ENCODE measurements around a stretch of chr10.

DNA sequence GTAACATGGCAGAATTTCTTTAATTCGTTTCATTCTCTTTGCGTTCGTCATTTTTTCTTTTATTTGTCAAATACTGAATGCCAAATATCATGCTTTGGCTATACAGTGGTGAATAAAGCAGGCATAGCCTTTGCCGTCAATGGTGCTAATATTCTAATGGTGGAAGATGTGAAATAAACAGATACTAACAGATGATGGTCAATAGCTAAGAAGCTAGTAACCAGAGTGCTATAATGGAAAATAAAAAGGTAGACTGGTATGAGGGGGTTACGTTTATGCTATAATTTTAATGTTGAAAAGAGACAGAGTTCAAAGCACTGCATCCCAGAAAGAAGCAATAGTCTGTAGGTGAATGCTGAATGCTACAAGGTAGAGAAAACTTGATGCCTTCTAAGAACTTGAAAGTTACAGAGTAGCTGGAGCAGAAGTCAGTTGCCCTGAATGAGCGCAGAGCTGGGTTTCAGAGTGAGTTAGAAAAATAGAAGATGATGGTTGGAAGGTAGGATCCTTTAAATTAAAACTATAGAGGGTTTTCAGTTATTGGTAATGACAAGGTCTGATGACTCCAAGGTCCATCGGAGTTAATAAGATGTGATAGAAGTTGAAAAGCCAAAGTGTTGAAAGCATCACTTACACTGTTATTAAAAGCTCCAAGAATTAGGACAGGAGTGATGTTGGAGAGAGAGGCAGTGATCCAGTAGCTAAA, 23.7 kb downstream of the STAM start:
- PRO-cap: no peak

DNA sequence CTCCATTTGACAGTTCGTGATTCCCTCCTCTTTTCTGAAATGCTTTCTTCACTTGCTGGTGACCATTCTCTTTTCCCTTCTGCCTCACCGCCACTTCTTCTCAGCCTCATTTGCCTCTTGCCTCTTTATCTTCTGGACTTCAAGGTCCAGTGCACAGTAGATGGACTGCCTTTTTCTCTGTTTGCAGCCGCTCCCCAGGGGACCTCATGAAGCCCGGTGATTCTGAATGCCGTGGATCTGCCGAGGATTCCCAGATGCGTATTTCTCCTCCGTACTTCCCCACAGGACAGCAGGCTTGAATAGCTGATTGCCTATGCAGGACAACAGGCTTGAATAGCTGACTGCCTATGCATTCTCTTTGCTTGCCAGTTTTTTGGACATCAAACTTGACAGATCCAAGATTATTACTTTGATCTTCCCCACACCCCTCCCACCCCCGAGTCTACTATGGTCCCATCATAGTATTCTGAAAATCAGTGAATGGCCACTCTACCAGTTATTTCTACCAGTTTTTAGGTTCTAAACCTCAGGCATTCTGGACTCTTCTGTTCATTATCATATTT, 38.8 kb upstream of the TMEM236 start:
- PRO-cap: no peak

- PRO-cap: no peak
Measured at GRCh38 chr10:17744244-17745178, 7.5 kb upstream of the TMEM236 start.

- PRO-cap: no peak
Measured at GRCh38 chr10:18196898-18197442, 56.7 kb downstream of the CACNB2 start.

DNA sequence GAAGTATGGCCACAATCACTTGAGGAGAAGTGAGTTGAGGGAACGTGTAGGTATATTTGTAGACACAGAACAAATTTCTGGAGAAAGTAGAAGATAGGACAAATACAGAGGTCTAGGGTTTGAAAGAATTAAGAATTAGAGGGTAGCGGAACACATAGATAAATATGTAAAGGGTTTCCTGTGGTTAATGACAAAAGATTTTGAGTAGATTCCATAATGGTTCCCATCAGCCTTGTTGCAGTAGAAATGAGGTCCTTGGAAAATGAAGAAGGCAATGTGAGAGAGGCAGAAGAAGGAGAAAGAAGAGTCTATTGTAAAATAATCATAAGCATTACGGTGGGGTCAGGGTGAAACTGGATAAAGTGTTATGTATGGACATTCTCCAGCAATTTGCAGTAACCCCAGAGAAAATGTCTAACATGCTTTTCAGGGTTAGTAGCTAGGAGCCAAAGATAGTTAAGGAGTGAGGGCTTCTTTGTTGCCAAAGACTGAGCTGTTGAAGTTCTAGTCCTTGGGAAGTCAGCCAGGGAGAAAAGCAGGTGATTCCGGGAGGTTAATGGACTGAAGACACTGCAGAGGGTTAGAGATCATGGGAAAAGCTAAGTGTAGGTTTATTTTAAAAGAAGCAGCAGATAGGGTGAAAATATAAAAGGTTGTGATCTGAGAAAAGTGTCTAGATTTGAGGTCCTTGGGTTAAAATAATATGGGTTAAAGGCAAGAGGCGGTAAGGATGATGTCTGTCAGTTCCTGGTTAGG, 166.2 kb downstream of the CACNB2 start:
- PRO-cap: no peak

DNA sequence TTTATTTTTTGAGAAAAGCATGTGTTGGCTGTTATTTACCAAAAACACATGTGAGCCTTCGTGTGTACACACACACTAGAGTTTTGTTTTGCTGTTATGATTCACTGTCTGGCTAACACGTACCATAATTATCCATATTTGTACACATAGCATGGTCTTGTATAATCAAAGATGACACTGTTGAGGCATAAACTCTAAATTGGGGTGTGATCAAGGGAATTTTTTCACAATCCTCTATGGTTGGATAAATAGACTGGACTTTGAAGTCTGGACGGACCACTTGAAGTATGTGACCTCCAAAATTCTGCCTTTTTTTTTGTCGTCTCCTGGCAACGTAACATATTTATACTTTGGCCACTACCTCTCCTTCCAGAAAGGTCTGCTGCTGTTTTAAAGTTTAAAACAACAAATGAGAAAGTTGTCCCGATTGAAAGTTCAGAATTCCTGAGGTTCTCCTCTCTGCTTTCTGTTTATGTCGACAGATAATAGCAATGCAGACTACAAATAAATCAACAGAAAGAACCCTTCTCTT, 193.4 kb downstream of the CACNB2 start:
- PRO-cap: no peak

- PRO-cap: no peak
Measured at GRCh38 chr10:18520898-18521292, 130.5 kb downstream of the NSUN6 start.

DNA sequence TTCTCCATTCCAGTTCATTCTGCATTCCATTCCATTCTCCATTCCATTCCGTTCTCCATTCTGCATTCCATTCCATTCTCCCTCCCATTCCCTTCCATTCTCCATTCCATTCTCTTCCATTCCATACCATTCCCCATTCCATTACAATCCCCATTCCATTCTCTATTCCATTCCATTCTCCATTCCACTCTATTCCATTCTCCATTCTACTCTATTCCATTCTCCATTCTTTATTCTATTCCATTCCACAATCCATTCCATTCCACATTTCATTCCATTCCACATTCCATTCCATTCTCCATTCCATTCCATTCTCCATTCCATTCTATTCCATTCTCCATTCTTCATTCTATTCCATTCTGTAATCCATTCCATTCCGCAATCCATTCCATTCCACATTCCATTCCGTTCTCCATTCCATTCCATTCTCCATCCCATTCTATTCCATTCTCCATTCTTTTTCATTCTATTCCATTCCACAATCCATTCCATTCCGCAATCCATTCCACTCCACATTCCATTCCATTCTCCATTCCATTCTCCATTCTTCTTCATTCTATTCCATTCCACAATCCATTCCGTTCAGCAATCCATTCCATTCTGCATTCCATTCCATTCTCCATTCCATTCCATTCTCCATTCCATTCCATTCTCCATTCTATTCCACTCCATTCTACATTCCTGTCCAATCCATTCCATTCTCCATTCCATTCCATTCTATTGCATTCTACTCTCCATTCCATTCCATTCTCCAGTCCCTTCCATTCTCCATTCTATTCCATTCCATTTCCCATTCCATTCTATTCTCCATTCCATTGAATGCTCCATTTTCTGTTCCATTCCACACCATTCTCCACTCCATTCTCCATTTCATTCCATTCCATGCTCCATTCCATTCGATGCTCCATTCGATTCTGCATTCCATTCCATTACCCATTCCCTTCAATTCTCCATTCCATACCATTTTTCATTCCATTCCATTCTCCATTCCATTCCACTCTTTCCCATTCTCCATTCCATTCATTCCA, 85.2 kb downstream of the NSUN6 start:
- PRO-cap: no peak

GRCh38 chr10:18610083-18611019, 41.0 kb downstream of the NSUN6 start:
- PRO-cap: unidirectional peak, minus-strand start at chr10:18610354

- PRO-cap: unidirectional peak, minus-strand start at chr10:19030199
Measured at GRCh38 chr10:19030124-19030323, 18.6 kb upstream of the MALRD1 start.

GRCh38 chr10:19825608-19826058, 9.4 kb downstream of the PLXDC2 start:
- PRO-cap: no peak

DNA sequence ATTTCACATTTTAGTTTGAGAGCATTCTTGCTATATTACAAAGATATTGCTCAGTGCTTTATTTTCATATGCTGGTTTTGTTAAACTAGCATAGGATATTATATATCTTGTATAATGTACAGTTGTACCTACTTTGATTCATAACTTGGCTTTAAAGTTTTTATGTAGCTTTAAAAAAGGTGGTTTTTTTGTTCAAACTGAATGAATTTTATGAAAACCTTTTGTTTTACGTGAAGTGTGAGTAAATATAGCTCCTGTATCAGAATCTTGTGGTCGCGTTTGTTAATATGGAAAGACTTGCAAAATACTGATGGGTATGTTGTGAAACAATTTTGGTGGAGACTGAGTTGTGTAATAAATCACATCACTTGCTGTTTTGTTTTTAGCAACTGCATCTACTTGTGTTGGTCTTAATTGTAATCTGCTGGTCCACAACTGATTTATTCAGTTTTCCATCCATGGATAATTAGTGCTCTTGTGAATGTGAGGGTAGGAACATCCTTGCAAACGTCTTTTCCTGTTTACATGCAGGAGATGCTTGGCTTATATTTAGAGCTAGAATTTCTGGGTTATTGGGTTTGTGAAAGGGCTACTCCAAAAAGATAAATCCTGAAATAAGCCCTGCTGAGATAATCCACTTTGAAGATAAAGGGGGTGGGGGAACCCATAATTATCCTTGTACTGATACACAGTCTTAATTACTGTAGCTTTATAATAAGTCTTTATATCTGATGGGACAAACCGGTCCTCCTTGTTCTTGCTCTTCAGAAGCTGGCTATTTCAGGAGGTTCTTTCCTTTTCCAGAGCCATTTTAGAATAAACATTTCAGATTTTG, 10.6 kb downstream of the PLXDC2 start:
- PRO-cap: no peak

DNA sequence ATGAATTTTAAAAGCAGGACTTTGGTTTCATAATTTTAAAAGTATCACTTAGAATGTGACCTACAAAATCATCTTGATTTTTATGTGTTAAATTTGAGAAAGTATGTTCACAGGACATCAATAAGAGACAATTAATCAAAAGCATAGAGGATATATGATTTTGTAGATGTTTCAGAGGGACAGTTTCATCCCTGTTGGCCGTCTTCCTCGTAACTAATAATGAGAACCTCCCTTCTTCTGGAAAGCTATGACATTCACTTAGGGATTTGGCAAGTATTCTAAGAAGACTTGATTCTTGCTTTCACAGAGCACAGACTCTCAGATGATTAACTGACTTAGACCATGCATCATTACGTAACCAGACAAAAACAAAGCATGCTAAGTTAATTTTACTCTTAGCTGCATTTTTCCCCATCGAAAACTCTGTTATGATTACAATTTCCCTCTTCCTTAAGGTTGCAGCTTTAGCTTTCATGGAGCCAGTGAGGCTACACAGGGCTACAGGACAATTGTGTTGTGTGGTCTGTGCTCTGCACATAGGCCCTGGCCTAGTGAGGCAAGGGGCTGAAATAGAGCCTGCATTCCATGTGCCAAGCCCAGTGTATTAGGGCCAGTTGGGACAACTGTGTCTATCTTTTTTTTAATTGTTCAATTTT, 105.1 kb downstream of the PLXDC2 start:
- PRO-cap: no peak

DNA sequence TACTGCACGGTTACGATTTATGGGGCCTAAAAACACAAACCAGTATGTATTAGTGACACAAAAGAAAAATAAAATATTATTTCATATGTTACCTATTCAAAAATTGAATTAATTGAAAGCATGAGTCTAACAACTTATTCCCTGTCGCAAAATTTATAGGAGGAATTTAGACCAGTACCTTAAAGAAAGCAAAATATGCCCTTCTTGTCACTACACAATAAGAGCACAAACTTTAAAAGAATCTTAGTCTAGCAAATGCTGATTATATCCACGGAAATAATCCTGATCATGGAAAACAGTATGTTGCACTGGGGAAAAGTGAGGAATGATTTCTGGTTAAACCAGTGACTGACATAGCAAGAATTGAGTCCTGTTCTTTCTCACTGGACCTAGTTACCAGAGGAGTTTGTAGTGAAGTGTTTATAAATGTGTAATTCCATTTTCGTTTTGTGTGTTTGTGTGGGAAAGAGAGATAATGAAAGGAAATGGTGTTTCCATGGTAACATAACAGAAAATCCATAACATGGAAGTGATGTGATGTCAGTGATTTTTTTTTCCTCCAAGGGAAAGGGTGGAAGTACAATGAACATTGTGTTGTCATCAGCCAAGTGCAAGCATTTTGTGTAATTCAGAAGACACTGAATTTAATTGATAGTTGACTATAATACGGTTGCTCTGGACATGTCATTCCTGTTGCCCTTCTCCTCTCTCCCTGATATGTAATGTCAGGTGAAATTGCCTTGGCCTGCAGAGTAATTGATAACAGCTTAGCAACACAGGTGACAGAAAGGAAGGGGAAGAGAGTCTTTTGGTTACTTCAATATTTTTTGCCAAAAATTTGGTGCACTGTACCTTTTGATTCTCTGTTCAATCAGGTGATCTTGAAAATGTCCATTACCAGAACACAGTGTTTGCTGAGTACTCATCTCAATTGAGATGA, 283.9 kb downstream of the PLXDC2 start:
- PRO-cap: no peak

DNA sequence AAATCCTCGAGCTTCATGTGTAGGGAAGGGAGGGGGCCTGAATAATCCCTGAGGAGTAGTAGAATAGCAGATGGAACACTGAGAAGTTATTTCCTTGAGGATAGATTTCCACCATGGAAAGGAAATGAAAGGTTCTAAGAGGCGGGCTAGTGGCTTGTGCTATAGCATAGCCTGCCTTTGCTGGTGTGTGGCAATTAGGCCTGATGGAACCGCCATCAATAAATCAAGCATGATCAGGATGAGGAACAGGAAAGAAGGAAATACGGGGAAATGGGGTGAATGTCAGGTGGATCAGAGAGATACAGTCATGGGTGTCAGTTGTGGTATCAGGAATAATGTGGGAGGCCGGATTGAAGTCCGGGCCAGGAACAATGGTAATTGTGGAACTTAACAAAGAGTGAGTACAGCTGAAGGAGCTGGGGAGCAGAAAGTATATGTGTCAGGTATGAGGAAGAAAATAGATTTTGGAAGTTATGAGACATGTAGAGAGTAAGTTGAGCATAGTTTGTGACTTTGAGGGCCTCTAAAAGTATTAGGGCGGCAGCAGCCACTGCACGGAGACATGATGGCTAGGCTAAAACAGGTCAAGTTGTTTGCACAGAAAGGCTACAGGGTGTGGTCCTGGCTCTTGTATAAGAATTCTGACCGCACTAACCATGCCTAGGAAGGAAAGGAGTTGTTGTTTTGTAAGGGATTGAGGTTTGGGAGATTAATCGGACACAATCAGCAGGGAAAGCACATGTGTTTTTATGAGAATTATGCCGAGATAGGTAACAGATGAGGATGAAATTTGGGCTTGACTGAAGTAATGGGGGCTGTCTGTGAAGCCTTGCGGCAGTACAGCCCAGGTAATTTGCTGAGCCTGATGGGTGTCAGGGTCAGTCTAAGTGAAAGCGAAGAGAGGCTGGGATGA, 304.7 kb downstream of the PLXDC2 start:
- PRO-cap: no peak

DNA sequence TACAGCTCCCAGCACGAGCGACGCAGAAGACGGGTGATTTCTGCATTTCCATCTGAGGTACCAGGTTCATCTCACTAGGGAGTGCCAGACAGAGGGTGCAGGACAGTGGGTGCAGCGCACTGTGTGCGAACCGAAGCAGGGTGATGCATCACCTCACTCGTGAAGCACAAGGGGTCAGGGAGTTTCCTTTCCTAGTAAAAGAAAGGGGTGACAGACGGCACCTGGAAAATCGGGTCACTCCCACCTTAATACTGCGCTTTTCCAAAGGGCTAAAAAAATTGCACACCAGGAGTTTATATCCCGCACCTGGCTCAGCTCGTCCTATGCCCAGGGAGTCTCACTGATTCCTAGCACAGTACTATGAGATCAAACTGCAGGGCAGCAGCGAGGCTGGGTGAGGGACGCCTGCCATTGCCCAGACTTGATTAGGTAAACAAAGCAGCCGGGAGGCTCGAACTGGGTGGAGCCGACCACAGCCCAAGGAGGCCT, 341.6 kb downstream of the NEBL start:
- PRO-cap: unidirectional peak, plus-strand start at position 197 of the sequence

DNA sequence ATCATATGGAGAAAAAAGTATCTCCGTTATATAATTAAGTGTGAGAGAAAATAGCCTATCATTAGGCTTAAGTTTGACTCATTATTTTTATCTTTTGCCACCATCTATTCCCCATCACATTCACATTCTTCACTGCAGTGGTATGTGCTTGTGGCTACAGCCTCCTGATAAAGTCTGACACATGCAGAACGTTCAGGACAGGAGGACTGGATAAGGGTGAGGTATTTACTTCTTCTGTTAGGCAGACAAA, 5.8 kb downstream of the NEBL start:
- PRO-cap: no peak

DNA sequence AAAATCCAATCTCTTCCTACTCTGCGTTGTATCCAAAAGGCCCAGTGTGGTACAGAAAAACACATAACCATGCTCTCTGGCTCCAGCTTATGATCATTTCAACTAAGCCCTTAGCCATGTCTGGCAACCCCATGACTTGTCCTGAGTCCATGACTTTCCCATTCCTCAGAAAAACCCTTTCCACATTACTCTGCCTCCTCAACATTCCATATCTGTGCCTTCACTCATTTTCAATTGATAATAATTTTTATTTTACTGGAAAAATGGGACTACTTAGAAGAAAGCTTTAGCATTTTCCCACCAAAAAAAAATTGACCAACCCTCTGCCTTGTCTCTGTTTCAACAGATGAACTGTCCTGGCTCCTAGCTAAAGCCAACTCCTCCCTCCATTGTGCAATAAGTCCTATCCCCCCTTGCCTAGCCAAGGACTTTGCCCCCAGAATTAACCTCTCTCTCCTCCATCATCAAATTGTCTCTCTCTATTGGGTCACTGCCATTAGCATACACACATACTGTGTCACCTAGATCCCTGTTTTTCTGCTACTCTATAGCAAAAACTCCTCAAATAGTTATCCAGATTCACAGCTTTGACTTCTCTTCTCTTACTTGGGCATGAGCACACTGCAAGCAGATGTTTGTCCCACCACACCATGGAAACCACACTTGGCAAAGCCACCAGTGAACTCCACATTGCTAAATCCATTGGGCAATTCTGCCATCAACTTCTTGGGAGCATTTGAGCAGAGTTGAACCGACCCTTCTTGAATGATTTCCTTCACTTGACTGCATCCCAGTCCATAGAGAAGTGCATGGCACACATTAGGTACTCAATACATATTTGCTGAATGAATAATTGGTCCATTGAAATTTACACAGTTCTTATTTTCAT, 91.3 kb upstream of the NEBL start:
- PRO-cap: no peak

DNA sequence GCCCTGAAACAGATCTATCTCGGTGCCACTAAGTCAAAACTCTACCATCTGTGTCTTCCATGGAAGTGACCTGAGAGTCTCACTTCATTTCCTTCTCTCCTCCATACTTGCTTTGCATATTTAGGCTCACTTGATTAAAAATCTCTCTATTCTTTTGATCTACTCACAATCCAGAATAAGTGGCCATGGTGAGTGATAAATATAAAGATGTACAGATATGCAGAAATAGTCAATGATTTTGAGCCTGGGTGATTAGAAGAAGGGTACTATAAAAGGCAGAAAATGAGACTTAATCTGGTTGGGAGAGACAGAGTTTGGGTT, 225.2 kb upstream of the NEBL start:
- PRO-cap: no peak

DNA sequence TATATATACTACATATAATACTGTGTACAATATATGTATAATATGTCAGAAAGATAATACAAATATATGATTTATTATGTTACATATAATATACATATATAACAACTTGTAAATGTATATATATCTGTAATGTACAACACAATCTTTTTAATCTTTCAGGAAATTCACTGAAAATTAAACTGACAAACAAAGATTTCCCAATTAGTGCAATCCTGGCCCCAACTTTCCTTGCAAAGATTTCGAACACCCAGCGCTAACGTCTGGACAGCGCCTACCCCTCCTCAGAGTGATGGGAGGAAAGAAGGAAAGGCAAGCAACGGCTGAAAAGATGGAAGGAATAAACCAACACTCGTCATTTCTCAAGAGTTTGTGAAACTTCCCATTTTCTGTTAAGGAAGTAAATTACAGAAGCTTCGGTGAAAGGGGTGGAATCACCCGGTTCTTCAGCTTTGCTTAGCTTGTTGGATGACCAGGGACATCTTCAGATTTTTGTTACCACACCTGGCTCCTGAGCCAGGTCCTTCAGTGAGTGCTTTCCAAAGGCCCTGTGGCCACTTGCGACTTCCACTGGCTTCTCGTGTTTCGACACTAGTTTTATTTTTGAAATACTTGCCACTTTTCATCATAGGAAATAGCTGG, 313.2 kb downstream of the SKIDA1 start:
- PRO-cap: no peak